Frontal cortex (tissue), 2 donors: ENCODE measurements around a stretch of chr12.

GRCh38 chr12:77238106-77238783 lies 172.9 kb upstream of the E2F7 start:
- RAMPAGE, long total RNA = no peak

- RAMPAGE, long total RNA = no peak
Observed at GRCh38 chr12:77324484-77325154, 259.2 kb upstream of the E2F7 start.

DNA sequence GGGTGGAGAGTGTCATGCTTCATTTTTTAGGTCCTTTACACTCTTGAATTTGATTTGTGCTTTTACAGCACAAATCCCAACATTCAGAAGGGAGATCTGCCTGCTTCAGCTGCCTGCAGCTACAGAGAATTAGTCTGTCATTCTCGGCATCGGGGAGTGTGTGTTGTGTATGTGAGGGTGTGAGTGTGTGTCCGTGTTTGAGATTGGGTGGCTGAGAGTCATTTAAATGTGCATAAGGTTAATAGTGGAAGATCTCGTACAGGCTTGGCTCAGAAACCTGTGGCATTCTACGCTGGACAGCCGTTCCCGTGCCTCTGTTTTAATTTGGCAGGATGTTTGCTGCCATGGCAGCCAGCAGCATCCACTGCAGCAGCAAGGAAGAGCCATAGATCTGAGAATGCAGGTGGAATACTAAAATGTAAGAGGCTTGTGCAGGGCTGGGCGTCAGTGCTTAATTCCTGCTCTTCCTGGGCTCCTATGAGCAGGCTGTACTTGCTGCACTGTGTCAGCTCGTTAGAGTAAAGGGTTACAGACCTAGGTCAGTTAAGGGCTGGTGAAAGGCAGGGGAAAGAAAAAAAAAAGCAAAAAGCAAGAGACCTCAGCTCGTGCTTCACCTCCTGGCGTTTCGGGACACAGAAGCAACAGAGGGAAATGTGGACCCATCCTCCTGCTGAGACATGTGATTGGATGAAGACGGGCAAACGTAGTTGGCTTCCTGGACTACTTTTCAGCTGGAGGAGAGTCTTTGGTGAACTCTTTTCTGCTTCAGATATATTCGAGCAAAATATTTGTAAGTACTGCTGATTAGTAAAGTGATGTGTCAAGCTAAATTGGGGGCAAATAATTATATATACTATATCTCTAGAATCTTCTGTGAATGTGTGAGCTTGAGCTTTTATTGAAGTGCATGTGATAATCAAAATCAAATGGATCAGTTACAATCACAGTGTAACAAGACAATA lies 205.5 kb downstream of the NAV3 start:
- RAMPAGE, long total RNA = no peak

DNA sequence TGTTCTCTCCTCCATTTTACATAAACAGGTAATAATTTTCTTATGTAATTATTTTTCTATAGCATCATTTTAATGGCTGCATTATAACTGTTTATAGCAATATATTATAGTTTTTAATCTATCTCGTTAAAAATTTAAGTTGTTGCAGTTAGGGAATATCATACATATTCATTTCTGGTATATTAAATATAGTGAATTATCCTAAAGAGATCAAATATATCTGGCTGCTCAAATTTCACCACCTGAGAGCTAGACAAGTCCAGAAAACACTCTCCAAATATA lies 85.7 kb downstream of the PAWR start:
- RAMPAGE, long total RNA = no peak

DNA sequence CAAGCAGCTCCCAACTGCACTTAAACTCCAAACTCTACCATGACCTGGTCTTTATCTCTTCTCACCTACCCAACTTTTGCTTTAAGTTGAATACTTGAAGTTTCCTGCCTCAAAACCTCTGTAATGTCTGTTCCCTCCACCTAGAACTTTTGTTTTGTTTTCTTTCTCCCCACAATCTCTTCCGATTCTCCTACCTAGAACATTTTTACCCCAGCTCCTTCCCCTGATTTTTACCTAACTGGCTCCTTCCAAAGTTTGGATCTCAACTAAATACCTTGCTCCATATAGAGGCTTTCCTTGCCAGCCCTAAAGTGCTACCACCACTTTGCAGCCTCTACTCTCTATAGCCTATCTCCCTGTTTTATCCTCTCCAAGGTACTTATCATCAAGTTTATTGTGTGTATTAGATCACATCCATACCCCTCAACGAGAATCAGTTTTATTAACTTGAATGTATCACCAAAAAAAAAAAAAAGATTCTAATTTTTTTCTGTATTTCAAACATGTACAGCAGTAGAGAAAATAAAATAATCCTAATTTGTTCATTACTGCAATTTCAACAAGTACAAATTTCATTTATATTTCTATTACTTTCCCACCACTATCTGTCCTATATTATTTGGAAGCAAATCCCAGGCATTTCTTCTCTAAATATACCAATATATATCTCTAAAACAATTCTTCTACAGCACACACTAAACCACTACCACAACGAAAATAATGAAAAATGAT lies 18.3 kb downstream of the PAWR start:
- RAMPAGE, long total RNA = no peak

DNA sequence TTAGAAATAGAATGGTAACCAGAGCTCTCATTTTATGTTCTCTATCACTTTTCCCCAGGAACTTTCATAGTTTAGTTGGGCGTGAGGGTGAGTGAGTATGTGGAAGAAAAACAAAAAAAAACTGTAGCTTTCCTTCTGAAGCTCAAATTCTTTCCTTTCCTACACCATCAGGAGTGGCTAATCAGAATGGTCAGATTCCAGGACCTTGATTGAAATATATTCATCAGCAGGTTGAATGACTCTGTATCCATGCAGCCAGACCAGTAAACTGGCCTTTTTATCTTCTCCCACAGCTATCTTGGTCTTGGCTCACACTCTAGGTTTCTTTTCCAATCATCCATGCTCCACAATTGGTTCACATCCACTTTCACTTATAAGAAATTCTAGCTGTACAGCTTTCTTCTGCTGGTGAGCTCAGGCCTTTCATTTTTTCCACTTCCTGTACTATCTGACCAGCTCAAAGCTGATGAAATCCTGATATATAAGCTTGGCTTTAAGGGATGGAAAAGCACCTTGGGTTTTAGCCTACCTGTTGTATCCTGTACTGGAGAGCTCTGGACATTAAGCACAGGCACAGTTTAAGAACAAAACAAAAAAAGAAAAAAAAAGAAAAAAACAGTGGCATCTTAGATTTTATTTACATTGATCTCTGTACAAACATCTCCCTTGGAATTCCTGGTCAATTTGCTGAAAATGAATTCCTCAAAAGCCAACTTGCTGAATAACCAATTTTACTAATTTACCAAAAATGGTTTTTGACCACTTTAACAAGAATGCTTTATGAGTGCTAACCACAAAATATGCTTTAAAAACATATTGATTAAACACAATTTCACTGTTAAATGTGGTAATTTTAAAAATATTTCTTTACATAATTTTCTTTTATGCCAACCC lies 91.5 kb upstream of the PAWR start:
- RAMPAGE, long total RNA = no peak

DNA sequence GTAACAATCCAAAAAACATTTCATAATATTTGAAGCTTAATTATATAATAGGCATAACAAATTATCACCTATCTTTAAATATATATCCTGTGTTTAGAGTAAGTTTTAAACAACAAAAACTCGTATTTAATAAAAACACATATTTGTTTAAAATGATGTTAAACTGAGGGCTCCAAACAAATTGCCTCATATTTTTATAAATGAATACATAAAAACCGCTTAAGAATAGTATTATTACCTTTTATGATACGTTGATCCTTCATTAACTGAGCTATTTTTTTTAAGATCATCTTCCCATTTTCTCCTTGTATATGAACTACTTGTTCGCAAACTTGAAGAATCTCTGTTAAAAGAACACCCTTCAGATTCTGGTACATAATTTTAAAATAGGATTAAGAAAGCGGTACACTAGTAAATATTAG lies 116.2 kb upstream of the PAWR start:
- RAMPAGE, long total RNA = no peak

DNA sequence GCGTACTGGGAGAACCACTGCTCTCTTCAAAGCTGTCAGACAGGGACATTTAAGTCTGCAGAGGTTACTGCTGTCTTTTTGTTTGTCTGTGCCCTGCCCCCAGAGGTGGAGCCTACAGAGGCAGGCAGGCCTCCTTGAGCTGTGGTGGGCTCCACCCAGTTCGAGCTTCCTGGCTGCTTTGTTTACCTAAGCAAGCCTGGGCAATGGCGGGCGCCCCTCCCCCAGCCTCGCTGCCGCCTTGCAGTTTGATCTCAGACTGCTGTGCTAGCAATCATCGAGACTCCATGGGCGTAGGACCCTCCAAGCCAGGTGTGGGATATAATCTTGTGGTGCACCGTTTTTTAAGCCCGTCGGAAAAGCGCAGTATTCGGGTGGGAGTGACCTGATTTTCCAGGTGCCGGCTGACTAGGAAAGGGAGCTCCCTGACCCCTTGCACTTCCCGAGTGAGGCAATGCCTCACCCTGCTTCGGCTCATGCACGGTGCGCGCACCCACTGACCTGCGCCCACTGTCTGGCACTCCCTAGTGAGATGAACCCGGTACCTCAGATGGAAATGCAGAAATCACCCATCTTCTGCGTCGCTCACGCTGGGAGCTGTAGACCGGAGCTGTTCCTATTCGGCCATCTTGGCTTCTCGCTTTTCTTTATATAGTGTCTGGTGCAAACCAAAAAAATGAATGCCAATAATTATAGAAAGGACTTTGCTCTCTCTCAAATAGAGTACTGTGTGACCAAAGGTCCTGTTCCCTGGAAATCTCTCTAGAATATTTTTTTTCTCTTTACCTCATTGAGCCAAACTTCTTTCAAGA lies 50.3 kb downstream of the OTOGL start:
- RAMPAGE, long total RNA = no peak

- RAMPAGE, long total RNA = no peak
Observed at GRCh38 chr12:80400396-80400802, 43.6 kb upstream of the PTPRQ start.

DNA sequence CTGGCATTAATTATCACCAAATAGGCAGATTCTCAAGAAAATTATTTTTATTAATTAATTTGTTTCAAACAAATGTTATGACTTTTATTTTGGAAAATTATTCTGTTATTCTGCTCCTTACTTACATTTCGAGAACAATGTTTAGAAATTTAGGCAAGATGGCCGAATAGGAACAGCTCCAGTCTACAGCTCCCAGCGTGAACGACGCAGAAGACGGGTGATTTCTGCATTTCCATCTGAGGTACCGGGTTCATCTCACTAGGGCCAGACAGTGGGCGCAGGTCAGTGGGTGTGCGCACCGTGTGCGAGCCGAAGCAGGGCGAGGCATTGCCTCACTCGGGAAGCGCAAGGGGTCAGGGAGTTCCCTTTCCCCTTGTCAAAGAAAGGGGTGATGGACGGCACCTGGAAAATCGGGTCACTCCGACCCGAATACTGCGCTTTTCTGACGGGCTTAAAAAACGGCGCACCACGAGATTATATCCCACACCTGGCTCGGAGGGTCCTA lies 33.4 kb downstream of the PTPRQ start:
- RAMPAGE, long total RNA = no peak

- RAMPAGE, long total RNA = no peak
Observed at GRCh38 chr12:80513322-80513588, 69.2 kb downstream of the PTPRQ start.

- RAMPAGE, long total RNA = no peak
Observed at GRCh38 chr12:80878353-80878750, 59.4 kb downstream of the LIN7A start.

GRCh38 chr12:81078569-81079435 lies 923 bp downstream of the ACSS3 start:
- RAMPAGE, long total RNA = no peak

- RAMPAGE, long total RNA = no peak
Observed at GRCh38 chr12:81255434-81256200, 177.7 kb downstream of the ACSS3 start.

DNA sequence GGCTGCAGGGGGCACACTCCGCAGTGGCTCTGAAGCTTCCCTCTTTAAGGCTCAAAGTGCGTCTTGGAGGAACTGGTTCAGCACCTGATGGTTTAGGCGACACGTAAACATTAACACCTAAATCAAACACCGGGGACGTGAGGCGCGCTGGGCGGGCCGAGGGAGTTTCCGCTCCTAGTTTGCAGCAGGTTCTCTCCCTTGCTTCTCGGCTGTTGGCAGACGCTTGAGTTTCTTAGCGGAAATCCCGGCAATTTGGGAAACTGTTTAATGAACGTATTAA lies 931 bp downstream of the TMTC2 start:
- RAMPAGE, long total RNA = no peak

GRCh38 chr12:85036729-85037029 lies 528 bp downstream of the LRRIQ1 start:
- RAMPAGE, long total RNA = no peak

GRCh38 chr12:85469280-85470070 lies 189.5 kb downstream of the ALX1 start:
- RAMPAGE, long total RNA = no peak

DNA sequence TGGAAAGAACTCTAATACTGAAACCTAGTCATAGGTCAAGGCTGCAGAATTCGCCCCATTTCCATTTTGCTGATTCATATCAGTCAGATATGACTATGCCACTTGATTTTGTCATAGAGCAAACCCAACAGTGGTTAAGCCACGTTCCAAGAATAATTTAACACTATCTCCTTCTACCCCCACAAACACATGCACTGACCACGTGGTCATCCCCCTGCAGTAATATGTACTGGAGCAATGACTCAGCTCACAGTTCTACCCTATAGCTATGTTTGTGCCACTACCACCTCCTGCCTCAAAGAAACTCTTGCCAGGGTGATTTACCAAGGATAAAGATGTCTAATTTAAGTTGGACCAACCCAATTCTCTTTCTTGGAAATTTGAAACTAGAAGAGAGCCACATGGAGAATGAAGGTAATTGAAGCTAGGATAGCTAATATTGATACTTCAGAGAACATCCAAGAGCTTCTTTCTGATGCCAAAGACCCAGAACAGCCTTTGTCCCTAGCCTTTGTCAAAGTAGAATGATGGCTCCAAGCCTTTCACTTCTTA lies 157.7 kb downstream of the TMTC3 start:
- RAMPAGE, long total RNA = no peak

DNA sequence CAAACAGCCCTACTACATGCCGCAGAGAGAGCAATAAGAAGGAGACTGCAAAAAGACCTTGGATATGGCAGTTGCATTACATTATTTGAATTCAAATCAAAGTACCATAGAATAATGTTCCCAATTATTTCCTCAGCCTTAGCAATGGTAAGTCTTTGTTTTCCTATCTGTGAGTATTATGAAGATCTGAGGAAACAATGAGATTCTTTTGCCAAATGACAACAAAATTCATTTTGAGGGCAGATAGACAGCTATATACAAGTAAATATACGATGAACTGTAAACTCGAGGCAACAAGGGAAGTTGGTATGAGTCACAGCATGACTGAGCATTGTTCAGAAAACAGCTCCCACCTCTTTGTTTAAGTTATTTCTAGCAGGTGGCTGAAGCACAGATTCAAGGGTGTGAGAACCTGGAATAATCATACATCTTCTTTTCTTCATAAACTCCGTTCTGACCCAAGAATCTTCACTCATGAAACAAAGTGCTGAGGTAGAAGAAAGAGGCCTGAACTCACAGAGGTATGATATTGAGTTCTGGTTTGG lies 364.0 kb upstream of the KITLG start:
- RAMPAGE, long total RNA = no peak

GRCh38 chr12:89166411-89167074 lies 185.8 kb downstream of the DUSP6 start:
- RAMPAGE, long total RNA = no peak